HCT116 (cell line): ENCODE measurements around a stretch of chr21.

DNA sequence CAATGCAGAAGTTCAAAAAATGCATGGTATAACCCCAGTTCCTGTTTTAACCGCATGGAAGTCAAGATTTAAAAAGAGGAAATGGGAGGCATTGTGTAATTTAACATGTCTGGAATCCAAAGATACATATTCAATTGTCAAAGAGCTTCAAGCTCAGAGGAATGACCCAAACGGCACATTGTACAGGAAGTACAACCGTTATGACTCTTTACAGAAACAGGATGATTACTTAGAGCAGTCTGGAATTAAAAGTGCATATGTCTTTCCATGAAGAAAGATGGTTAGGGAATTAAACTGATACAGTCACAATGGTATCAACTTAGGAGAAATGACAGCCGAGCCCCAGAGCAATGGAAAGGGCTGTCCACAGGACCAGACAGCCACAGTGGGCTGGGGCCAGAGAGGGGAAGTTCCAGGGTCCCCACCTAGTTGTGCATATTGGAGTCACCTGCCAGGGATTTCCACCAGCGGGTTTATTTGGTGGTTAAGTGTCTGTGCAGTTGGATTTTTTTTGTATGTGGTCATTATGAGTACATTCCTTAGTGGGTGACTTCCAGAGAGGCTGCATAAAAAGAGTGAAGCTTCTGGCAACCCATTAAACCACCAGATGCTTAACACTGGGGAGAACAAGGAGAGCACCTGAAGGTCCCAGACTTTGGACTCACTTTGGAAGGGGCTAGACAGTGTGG is 7.6 kb upstream of the PTTG1IP start:
- RRBS, result no CpG with 5 or more reads among the region's 5 CpGs

DNA sequence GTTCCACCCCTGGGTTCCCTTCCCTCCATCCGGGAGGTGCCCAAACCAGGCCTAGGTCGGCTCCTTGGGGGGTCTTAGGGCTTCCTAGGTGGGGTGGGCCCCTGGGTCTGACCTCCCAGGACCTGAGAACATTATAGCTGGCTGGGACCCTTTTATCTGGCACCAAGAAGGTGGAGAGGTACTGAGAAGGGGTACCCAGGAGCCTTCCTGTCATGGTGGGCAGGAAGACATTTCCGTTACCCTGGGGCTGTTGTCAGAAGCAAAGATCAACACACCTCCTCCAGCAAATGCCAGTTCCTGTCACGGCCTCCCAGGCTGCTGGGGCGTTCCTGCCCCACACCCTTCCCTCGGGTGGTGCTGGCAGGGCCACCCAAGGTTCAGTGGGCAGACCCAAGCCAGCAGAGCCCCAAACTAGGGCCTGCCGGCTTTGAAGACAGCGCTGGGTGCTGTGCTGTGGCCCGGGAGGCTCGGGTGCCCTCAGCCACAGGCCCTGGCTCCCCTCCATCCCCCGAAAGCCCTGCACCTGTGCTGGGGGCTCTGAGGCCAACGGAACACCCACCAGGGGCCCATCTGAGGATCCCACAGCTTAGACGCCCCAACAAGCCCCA is 8.8 kb downstream of the ITGB2 start:
- RRBS, result 17% methylated on average over 1 of the region's 13 CpGs

- RRBS, result no CpG with 5 or more reads among the region's 19 CpGs
Measured at GRCh38 chr21:44954439-44954799, 14.6 kb downstream of the SLX9 start.

DNA sequence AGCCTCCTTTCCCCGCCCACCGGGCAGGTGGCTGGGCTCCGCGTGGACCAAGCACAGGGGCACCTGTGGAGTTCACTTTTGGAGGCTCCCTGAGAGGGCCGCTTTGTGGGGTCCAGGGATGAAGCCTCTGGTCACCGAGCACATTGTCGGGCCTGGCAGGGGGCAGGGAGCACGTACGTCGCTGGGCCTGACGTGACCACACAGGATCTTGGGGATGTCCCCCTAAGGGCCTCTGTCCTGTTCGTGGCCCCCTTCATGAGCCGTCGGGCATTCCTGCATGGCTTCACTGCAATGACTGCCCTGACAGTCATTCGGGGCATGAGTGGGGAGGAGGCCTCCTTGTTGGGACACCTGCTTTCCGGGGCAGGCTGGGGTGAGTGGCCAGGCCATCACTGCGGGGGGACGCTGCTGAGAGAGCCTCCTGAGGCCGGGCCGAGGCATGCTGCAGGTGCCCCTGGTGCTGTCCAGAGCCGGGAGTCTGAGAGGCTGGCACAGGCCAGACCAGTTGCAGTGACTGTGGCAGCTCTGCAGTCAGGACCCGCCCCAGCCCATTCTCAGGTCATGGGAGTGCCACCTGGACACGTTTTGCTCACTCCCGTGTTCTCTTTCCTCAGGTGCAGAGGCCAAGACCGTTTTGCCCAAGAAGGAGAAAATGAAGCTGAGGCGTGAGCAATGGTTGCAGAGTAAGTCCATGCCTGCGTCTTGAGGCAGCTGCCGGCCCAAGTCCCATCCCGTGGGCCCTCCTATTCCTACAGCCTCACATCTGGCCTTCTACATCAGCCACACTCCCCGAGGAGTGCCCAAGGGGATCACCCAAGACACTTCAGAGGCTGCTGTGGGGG is 19.9 kb downstream of the SLX9 start:
- RRBS, result 95% methylated on average over 4 of the region's 30 CpGs

GRCh38 chr21:44989444-44989981 is 49.7 kb downstream of the SLX9 start:
- RRBS, result no CpG with 5 or more reads among the region's 8 CpGs

DNA sequence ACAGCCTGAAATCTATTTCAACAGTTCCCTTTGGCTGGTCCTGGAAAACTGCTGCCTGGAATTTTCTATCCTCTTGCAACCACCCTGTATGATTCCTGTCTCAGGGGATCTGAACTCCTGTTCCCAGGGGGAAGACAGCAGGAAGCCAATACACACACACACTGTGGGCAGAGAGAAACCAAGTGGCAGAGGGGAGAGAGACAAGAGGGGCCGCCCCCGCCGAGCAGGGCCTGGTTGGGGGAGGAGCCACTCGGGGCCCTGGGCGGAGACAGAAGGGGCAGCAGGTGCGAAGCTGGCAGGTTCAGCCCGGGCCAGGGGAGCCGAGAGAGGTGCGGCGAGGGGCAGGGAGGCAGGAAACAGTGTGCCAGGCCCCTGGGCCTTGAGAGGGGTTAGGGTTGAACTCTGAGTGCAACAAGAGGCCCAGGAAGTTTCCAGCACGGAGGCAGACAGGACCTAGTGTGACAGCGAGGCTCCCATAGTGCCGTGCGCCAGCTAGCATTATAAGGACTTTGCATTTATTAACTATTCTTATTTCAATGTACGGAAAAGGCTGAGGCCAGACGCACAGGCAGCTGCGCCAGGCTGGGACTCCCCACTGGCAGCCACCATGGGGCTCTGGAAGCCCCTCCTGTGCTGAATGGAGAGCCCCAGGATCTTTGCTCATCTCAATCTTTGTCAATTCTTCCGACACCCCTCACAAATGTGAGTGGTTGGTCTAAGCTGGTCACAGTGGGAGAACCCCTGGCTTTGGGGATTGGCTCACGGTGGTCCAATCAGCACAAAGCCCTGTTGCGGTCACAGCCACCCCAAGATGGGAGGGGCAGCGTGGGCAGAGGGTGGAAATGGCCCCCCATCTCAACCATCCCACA is 59.8 kb upstream of the ADARB1 start:
- RRBS, result no CpG with 5 or more reads among the region's 21 CpGs

DNA sequence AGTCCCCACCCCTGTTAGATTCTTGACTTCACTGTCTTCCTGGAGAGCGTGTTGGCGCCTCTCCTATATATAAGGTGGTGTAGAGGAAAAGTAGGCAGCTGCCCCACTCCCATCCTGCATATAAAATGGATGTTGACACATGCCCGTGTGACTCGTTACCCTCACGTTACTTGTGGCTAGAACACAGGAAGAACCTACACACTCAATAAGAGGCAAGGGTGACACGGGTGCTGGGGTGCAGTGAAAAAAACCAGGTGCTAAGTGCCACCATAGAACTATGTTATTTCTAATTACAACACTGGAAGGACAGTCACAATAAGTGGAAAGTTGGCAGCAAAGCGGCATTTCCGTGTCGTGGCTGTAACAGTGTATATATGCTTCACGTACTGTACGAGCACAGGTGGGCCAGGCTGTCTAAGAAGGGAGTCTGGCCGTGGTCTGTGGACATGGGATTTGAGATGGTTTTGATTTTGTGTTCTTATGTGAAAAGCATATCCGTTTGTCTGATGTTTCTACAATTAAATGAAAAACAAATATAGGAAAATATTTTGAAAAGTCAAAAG is 60.8 kb downstream of the POFUT2 start:
- RRBS, result no CpG with 5 or more reads among the region's 13 CpGs

- RRBS, result no CpG with 5 or more reads among the region's 31 CpGs
Measured at GRCh38 chr21:45276926-45277488, 10.7 kb downstream of the POFUT2 start.

GRCh38 chr21:45306573-45307705 is 19.2 kb upstream of the POFUT2 start:
- RRBS, result 80% methylated on average over 9 of the region's 47 CpGs

- RRBS, result no CpG with 5 or more reads among the region's 11 CpGs
Measured at GRCh38 chr21:45408825-45409398, 3.9 kb downstream of the COL18A1 start.

DNA sequence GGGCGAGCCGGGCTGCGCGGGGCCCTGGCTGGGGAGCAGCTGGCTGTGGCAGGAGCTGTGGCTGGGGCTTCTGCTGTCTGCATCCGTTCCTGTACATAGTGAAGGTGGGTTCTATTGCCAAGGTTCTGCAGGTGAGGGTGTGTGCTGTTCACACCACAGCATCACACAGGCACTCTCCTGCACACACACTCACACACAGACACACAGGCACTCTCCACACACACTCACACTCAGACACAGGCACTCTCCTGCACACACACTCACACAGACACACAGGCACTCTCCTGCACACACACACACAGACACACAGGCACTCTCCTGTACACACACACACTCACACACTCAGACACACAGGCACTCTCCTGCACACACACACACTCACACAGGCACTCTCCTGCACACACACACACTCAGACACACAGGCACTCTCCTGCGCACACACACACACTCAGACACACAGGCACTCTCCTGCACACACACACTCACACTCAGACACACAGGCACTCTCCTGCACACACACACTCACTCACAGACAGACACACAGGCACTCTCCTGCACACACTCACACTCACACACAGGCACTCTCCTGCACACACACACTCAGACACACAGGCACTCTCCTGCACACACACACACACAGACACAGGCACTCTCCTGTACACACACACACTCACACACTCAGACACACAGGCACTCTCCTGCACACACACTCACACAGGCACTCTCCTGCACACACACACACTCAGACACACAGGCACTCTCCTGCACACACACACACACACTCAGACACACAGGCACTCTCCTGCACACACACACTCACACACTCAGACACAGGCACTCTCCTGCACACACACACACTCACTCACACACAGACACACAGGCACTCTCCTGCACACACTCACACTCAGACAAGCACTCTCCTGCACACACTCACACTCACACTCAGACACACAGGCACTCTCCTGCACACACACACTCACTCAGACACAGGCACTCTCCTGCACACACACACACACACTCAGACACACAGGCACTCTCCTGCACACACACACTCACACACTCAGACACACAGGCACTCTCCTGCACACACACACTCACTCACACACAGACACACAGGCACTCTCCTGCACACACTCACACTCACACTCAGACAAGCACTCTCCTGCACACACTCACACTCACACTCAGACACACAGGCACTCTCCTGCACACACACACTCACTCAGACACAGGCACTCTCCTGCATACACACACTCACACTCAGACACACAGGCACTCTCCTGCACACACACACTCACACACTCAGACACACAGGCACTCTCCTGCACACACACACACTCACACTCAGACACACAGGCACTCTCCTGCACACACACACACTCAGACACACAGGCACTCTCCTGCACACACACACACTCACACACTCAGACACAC is 32.5 kb downstream of the COL18A1 start:
- RRBS, result no CpG with 5 or more reads among the region's 6 CpGs

DNA sequence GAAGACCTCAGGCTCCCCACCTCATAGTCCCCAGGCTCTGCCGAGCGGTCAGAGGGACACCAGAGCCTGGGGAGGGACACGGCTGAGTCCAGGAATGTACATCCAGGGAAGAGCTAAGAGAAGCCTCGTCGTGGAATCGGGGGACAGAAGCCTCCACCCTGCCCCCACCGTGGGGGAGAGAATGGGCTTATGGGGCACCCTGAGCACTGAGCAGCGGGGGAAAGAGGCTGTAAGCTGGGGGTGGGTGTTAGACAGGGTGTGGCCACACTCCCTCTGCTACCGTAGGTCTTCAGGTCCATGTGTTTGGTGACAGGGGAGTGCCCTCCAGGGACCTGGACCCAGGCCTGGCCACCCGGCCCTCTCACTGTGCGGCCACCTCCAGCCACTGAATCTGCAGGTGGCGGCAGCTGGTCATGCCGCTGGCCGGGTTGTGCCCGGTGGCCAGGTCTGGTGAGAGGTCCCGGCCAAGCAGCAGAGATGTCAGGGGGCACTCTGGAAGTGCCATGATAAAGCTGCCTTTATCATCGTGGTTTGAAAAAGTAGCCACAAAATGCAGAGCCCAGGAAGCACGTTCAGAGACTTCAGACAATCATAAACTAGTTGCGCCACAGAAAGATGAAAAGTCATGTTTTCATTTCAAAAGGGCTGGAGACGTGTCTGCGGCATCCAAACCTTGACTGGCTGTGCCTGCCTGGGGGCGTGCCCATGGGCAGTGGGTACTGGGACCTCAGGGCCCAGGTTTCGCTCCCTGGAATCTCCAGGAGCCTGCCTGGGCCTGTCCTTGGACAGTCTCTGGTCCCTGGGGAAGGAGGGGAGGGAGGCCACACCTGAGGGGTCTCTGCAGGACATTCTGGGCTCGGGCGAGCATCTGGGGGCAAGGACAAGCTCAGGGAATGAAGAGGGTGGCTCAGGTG is 44.7 kb downstream of the COL18A1 start:
- RRBS, result 97% methylated on average over 5 of the region's 25 CpGs

- RRBS, result 98% methylated on average over 15 of the region's 50 CpGs
Measured at GRCh38 chr21:45456380-45457107, 51.6 kb downstream of the COL18A1 start.

- RRBS, result 96% methylated on average over 8 of the region's 53 CpGs
Measured at GRCh38 chr21:45470841-45472120, 66.3 kb downstream of the COL18A1 start.

GRCh38 chr21:45534448-45535299 is 7.6 kb downstream of the SLC19A1 start:
- RRBS, result no CpG with 5 or more reads among the region's 31 CpGs

- RRBS, result no CpG with 5 or more reads among the region's 12 CpGs
Measured at GRCh38 chr21:45638566-45639563, 4.7 kb upstream of the PCBP3 start.

GRCh38 chr21:45820594-45821099 is 160.9 kb upstream of the COL6A1 start:
- RRBS, result no CpG with 5 or more reads among the region's 17 CpGs

GRCh38 chr21:45830159-45830881 is 151.2 kb upstream of the COL6A1 start:
- RRBS, result no CpG with 5 or more reads among the region's 20 CpGs

DNA sequence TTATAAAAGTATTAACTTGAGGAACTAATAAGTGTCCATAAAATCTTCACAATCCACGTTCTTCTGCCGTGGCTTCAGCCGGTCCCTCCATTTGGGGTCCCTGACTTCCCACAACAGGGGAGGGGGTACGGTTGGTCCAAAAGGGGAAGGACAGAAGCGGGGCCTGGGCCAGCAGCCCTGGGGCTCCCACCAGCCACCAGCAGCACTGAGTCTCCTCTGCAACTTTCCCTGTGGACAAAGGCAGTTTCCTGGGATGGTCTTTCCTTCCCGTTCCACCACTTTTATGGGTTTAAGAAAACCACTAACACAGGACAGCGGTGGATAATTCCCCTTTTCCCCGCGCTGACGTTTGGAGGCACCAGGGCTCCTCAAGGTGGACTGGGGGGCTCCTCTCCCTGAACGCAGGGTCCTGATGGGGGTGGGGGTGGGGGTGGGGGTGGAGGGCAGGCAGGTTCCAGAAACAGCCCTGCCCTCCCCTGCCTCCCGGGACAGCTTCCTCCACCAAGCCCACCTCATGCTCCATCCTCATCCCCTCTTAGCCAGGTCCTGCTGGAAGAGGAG is 4.9 kb upstream of the COL6A1 start:
- RRBS, result no CpG with 5 or more reads among the region's 12 CpGs

- RRBS, result no CpG with 5 or more reads among the region's 18 CpGs
Measured at GRCh38 chr21:46053072-46053650, 44.8 kb upstream of the COL6A2 start.